ENCODE data around the genes PI4KB, RFX5, THEM5, TCHHL1, FLG2, LCE3D, LCE3B and C1orf68.

DNA sequence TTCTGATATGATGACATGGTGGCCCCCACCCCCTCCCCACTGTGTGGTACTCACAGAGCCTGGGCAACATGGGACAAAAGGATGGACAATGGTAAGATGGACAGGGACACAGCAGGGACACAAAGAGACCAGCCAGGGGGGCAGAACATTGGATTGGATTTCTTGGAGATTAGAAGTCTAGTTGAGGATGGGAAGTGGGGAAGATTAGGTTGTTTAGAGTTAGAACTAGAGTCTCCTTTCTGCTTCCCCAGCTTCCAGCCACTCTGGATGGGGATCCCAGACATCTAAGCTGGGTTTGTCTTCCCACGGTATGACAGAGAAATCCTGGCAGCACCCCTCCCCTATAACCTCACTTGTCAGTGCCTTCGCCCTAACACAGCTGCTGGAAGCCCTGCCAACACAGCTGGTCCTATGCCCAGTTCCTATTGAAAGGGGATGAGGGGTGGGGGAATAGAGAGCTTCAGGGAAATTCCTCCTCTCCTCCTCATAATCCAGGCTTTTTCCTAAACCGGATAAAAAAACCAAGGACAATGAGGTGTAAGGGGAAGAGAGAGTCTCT lies 843 bp downstream of the TMOD4 start:
- RRBS: no CpG with 5 or more reads among the region's 3 CpGs

- RRBS: no CpG with 5 or more reads among the region's 1 CpG
Measured at GRCh38 chr1:151248848-151249222, 5.7 kb upstream of the PSMD4 start.

DNA sequence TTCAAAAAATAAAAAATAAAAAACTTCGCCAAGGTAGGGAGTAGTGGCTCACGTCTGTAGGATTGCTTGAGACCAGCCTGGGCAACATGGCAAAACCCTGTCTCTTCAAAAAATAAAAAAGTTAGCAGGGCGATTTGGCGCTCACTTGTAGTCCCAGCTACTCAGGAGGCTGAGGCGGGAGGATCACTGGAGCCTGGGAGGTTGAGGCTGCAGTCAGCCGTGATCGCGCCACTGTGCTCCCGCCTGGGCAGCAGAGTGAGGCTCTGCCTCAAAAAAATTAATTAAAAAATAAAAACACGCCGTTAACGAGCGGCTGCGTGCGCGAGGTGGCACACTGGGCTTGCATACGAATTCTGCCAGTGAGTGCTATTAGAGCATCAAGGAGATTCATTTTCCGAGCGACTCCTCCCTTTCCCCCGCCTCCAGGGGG lies 1.2 kb upstream of the ZNF687 start:
- RRBS: no CpG with 5 or more reads among the region's 20 CpGs

DNA sequence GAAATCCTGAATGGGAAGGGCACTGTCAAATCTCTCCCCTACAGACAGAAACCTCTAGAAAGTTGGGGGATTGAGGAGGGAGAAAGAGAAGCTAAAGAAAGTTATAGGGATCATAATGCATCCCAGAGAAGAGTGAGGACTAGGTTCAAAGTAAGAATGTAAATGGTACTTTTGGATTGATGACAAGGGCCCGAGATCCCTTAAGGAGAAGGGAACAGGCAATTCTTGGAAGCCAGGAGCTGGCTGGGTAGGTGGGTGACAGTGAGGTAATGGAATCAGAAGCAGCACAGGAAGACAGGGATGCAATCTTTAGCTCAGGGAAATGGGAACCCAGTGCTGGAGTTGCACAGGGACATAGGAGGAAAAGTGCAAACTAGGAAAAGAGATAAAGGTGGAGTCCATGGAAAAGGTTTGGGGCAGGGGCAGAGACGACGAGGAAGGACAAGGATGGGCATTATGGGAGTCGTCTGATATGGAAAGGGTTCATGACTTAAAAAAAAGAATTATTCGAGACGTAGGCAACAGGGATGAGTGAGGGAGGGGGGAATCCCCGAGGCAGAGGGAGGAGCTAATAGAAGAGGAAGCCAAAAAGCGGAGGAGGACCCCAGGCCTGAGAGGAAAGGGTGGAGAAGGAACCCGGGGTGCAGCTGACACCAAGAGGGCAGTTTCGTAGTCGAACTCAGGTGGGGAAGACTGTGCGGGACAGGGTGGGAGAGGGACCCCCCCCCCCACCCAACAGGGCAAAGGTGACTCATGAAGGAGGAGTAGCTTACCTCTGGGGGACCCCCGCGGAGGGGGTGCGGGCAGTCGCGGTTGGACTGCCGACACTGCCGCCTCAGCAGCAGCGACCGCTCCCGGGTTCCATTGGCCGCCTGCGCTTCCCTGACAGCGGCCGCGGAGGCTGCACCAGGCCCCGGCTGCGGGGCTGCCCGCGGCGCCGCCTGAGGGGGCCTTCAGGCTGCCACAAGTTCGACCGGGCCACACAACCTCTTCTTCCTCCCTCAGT lies at the start of gene PI4KB:
PI4KB (minus strand) TSS at position 919 of the 1,006 bp plus-strand sequence.
- RRBS: 1% methylated on average over 14 of the region's 35 CpGs

DNA sequence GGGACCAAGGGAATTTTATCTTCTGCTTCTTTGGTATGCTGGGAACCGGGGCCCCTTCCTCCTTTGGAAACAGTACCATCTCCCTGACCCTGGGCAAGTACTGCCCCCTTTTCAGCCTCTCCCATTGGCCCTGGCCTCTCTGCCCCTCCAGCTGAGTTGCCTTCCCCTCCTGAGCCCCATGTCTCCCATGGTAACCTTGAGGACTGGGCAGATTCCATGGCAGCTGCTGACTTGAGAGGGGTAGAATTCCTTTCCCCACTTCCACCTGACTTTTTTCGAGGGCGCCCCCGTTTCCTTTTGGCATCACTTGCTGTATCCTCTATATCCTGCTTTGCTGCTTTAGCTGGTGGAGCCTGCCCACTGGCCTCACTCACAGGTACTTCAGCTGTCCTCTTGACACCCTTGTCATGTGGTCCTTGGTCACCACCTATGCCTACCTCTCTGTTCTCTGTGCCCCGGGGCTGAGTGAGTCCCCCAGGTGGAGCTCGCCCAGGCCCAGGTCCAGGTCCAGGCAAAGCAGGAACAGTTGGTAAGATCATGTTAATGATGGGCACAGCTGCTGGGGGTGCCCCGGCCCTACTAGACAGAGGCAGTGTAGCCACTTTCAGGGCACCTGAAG lies 4.6 kb downstream of the RFX5 start:
- RRBS: 95% methylated on average over 3 of the region's 7 CpGs

- RRBS: 1% methylated on average over 17 of the region's 41 CpGs
Measured at GRCh38 chr1:151346214-151347436, at the start of gene RFX5. Gene RFX5, minus strand, starts transcription at chr1:151347252.

DNA sequence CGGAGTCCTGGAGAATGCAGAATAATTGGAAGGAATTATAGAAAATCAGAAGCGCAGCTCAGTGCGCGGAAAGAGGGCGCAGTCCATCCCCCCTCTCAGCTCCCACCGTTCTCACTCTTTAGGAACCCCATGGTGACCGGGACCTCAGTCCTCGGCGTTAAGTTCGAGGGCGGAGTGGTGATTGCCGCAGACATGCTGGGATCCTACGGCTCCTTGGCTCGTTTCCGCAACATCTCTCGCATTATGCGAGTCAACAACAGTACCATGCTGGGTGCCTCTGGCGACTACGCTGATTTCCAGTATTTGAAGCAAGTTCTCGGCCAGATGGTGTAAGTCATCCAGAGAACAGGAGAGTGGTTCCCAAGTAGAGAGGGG lies 473 bp downstream of the PSMB4 start:
- RRBS: no CpG with 5 or more reads among the region's 20 CpGs

DNA sequence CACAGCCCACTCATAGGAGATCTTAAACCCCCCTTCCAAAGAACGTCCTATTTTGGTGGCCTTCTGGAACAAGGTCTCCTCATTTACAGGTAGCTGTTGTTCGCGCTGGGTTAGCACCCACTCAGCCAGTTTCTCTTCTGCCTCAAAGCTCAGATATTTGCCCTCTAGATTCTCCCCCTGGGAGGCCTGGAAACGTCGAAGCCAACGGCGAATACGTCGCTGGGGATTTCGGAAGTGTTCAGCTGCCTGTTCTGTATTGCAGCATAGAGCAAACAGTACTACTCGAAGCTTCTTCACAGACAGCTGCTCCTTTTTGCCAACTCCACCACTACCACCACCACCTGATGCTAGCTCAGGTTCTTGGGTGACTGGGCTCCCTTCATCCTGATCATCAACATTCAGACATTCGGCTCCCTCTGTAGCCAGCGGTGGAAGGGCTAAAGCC lies 6.5 kb downstream of the PSMB4 start:
- RRBS: no CpG with 5 or more reads among the region's 13 CpGs

DNA sequence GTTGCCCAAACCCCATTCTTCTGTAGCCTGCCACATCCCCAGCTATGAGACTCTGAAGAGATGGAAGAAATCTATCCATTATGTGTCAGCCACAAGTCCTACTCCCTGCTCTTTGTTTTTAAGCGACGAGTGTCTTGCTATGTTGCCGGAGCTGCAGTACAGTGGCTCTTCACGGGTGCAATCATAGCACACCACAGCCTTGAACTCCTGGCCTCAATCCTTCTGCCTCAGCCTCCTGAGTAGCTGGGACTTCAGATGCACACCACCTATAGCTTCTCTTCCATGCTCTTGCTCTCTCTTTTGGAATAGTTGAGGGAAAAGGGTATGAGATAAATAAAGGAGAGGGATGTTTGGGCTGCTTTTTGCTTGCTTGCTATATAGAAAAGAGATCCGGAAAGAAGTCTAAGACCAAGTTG lies 1.6 kb downstream of the TUFT1 start:
- RRBS: no CpG with 5 or more reads among the region's 5 CpGs

- RRBS: 3% methylated on average over 2 of the region's 26 CpGs
Measured at GRCh38 chr1:151612664-151613228, 896 bp downstream of the SNX27 start.

DNA sequence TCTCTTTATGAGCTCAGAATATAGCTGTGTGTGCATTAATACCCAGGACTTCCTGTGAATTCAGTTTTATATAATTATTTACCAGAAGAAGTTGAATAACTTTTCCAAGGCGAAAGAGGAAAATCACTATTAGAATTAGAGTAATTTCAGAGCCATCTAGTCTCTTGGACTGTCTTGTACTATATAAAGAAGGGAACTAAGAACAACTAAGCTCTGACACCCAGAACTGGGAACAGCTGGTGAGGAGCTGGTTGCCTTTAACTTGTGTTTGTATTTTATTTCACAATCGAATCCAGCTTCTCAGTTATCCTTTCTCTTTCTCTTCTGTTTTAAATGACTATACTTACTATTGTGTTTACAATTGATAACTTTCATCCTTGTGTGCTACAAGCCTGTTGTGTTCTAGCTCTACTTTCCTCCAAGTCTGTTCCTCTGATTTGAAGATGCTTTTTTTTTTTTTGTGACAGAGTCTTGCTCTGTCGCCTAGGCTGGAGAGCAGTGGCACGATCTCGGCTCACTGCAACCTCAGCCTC lies 8.5 kb downstream of the SNX27 start:
- RRBS: no CpG with 5 or more reads among the region's 5 CpGs

DNA sequence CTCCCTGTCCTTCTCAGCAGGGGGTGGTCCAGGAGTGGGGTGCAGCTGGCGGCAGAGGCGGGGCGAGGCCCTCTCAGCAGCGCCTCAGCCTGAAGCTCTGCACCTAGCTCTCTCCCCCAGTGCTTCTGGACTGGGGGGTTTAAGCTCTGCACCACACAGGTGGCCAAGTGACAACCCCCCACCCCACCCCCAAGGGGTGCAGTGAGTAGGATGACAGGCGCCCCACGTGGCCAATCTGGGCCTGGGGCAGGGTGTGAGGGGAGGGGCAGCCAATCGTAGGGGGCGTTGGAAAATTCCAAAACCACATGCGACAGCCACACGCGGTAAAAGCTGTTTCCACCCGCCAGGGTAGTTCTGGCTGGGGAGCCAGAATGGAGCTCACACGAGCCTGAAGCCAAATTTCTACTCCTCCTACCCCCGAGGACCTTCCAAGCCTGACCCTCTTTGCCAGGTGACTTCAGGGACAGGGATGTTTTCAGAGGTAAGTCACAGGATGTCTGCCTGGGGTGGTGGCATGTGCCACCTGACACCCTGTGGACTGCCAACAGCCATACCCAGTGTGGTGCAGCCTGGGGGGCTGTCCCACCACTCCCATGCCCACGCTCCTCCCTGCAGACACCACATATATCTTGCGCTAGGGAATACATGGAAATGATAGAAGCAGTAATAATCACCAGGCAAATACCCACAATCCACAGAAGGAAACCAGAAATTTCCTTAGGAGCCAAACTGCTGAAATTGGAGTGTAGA lies 5.5 kb downstream of the RORC start:
- RRBS: no CpG with 5 or more reads among the region's 16 CpGs

- RRBS: no CpG with 5 or more reads among the region's 5 CpGs
Measured at GRCh38 chr1:151853424-151853975, at the start of gene THEM5. Gene THEM5, minus strand, starts transcription at chr1:151853712.

DNA sequence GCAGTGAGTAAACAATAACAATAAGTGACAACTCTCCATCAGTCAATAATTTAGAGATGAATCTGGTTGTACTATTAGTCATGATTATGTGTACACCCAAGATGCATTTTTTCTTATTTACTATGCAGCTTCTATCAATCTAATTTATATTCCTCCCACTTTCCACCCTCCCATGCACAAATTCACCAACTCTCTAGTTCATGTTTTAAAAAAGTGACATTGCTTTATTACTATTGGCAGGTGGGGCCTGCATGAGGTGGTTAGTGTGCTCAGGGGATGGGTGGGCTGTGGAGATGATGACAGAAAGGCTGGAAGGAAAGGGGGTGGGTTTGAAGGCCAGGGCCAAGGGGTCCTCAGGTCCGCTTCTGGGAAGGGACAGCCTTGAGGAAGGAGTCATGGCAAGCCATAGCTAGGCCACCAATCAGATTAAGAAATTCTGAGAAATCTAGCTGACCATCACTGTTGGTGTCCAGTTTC lies 4.5 kb downstream of the S100A11 start:
- RRBS: no CpG with 5 or more reads among the region's 1 CpG

DNA sequence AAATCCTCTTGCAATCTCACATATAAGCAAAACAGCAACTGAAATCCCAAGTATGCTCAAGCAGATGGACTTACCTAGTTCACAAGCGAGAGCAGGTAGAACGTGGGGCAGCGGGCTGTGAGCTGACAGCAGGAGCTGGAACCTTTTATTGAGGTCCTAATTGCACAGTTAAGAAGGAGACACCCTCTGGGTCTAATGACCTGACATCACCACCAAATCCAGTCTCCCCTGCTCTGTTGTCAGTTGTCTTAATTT lies at the start of gene TCHHL1:
TCHHL1 (minus strand) TSS at position 119 of the 255 bp plus-strand sequence.
- RRBS: no CpG with 5 or more reads among the region's 3 CpGs

DNA sequence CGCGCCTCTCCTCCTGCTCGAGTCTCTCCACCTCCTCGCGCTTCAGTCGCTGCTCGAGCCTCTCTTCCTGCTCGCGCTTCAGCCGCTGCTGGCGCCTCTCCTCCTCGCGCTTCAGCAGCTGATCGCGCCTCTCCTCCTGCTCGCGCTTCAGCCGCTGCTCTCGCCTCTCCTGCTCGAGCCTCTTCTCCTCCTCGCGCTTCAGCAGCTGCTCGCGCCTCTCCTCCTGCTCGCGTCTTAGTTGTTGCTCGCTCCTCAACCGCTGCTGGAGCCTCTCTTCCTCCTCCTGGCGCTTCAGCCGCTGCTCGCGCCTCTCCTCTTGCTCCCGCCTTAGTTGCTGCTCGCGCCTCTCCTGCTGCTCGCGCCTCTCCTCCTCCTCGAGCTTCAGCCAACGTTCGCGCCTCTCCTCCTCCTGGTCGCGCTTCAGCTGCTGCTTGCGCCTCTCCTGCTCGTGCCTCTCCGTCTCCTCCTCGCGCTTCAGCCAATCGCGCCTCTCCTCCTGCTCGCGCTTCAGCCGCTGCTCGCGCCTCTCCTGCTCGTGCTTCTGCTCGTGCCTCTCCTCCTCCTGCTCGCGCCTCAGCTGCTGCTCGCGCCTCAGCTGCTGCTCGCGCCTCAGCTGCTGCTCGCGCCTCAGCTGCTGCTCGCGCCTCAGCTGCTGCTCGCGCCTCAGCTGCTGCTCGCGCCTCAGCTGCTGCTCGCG lies 3.7 kb downstream of the TCHH start:
- RRBS: no CpG with 5 or more reads among the region's 73 CpGs

GRCh38 chr1:152359864-152360101 lies at the start of gene FLG2:
Gene FLG2, minus strand, starts transcription at chr1:152360006.
- RRBS: no CpG with 5 or more reads among the region's 1 CpG

DNA sequence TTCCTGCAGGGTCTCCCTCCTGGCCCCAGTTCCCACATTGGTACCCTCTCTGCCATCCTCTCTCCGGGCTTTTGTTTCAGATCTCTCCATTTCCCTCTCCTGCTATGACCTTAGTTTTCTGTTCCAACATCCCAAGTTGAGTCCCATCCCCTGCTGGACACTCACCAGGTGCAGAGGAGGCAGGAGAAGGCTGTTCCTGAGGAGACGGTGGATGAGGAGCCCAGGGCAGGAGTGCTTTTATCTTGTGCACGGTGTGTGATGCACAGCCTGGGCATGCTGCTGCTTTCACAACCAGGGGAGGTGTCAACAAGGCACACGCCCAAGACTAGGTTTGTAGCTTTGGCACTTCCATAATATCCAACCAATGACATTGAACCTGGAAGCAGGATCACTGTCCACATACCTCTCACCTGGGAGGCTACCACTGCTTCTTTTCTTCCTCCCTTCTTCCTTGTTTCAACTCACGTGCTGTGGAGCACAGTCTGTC lies at the start of gene LCE3D:
LCE3D (minus strand) TSS at position 213 of the 487 bp plus-strand sequence.
- RRBS: no CpG with 5 or more reads among the region's 5 CpGs

DNA sequence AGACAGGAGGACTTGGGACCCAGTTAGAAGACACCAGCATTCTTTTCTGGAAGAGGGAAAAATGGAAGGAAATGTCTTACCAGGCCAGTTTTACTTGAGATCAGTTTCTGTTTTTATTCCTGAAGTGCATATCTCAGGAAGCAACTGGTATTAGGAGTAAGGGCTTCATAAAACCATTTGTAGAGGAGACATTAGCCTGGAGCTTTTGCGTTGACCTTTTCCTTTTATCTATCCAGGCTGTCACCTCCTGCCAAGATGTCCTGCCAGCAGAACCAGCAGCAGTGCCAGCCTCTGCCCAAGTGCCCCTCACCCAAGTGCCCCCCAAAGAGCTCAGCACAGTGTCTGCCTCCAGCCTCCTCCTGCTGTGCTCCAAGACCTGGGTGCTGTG lies at the start of gene LCE3B:
LCE3B (plus strand) TSS at position 256 of the 388 bp plus-strand sequence.
- RRBS: no CpG with 5 or more reads among the region's 1 CpG

- RRBS: no CpG with 5 or more reads among the region's 2 CpGs
Measured at GRCh38 chr1:152719274-152719628, at the start of gene C1orf68. Gene C1orf68, plus strand, starts transcription at chr1:152719522.

Measured in PFSK-1 (cell line).